ENCODE results near the gene EXOC6.

DNA sequence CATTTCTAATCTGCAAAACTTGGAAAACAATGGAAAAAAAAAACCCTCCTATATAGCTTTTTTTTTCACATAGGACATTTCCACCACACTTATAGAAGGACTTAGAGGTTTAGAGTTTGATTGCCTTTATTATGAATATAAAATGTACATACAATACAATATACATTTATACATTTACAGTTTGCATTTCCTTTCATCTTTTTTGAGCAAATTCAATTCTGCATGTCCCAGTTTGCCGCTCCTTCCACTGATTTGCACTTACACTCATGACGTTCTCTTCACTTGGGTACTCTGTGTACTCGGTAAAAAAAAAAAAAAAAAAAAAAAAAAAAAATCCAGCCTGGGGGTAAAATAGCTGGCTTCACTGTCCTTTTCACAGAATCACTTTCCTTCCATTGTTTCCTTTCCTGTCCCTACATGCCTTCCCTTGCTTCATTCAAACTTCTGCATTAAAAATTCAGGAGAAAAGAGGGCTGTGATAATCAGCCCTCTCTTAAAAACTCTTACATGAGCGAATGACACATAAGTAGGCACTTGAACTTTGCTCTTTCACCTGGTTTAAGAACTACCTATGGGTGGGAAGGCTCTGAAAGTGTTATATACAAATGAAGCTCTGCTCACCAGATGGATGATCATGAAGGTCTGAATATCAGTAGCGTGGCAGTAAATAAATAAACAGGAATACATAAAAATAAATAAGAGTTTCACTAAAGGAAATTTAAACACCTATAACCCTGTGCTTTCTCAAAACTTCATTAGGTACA lies 8.7 kb downstream of the ANKRD1 start:
- PRO-cap, 2 experiments: no peak in any of the 2 experiments

GRCh38 chr10:91088074-91088704 lies 132.3 kb upstream of the PCGF5 start:
- PRO-cap, 2 experiments: no peak in any of the 2 experiments

DNA sequence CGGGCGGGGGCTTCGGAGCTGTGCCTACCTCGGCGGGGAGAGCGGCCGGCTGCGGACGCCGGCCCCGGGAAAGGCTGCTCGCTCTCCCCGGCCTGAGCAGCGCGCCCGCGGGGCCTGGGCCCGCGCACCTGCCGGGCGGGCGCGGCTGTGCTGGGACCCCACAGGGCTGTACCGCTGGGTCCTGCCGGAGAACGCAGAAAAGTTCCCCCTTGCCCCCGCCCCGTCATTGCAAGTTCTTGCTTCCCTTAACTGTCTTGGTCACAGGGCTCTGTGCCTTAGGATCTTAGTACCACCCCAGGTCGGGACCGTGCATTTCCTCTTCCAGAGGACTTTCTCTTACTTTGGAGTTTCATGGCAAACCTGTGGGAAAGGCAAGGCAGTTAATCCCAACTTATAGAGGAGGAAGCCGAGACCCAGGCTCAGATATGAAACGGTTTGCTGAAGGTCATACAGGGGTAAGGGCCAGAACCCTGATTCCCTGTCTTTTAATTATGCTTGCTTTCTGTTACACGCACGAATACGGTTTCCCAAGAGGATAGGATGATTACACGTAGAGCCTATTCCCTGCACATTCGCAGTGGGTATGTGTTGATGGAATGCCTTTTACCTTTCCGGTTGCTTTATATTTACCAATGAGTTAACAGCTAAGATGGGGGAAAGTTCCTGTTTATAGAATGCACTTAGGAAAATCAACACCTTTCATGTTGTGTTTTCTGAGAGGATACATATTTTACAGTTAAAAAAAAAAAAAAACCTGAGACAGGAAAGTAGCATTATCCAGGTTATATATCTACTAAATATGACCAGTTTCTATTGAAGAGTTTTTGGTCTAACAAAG lies 742 bp downstream of the PCGF5 start:
- PRO-cap, 2 experiments: no peak in any of the 2 experiments

DNA sequence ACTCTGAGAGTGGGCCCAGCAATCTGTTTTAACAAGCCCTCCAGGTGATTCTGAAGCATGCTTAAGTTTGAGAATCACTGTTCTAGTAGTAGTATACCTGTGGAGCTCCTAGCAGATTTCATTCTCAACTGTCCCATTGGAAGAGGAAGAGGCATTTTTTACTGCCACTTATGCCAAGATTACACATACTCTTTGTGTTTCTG lies 2.9 kb downstream of the PCGF5 start:
- PRO-cap, 2 experiments: no peak in any of the 2 experiments

GRCh38 chr10:91526723-91527035 lies 106.2 kb downstream of the PPP1R3C start:
- PRO-cap, 2 experiments: no peak in any of the 2 experiments

DNA sequence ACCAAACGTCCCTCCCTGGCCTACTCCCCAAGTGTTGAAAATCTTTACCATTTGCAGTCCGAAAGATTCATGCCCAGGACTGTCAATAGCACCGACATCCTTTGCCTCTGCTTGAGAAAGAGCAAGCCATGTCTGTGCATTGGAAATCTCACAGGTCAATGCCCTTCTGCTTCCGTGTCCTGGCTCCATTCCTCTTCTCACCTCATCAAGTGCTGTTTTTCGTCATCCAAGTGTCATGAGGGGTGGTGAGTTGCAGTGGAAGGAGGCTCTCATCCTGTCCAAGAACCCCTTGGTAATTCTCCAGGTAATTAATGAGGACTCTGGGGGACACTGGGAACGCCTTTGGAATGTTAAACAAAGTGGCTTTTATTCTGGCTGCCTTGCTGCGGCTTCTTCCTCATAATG lies 57.9 kb downstream of the PPP1R3C start:
- PRO-cap, 2 experiments: no peak in any of the 2 experiments

DNA sequence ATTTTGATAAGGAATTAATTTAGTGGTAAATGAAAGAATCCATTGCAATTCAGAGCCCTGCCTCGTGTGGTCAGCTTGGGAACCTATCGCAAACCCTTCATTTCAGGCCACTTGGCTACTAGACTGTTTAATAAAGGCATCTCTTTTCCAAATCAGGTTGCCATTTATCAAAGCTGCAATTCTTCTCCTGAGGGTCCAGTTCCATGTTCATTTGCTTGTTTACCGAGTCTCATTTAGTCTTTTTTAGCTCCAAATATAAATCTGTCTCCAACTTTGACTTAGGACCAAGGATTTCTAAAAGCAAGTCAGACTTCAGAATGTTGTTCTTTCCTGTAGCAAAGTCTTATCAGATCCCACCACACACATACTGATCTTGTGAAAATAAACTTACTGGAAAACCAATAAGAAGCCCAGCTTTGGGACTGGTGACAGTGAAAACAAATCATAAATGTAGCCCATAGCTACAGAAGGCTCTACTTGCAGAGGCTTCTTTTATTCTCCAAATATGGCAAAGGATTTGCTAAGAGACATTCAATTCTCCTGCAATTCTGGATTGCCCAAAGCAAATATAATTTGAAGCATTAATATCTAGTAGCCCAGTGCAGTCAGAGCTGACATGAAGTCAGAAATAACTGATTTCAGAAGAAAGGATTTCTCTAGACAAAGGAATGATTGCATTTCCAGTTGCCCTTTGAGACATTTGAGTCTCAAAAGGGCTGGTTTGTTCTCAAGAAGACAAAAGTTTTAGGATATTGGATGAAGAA lies 28.1 kb downstream of the PPP1R3C start:
- PRO-cap, 2 experiments: no peak in any of the 2 experiments

DNA sequence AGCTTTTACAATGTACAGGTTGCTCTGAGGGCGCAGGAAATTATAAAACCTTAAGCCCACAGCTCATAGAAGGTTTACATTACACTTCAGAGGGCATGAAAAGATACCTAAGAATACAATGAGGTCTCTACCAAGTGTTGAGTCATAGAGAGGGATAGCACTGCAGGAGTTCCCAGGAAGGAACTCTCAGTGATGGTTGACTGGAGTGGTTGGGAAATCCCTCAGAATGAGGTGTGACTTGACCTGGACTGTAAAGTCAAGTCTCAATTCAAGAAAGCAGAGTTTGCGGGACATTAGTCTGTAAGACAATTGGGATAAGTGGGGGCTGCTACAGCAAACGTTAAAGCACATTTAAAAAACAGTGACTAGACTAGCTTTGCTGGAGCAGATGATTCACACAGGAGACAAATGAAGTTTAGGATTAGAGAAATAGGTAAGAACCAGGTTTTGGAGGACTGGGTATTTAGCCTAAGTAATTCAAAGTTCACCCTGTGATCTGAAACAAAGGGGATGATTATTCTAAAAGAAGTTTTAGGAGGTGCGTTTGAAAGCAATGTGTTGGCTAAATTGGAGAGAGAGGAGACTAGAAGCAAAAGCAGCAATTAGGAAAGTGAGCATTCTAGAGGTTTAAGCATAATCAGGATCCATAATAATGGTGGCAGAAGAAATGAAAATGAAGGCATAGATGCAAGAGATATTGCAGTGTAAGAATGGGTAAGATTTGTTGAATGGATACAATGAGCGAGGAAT lies 22.1 kb downstream of the TNKS2 start:
- PRO-cap, 2 experiments: no peak in any of the 2 experiments

DNA sequence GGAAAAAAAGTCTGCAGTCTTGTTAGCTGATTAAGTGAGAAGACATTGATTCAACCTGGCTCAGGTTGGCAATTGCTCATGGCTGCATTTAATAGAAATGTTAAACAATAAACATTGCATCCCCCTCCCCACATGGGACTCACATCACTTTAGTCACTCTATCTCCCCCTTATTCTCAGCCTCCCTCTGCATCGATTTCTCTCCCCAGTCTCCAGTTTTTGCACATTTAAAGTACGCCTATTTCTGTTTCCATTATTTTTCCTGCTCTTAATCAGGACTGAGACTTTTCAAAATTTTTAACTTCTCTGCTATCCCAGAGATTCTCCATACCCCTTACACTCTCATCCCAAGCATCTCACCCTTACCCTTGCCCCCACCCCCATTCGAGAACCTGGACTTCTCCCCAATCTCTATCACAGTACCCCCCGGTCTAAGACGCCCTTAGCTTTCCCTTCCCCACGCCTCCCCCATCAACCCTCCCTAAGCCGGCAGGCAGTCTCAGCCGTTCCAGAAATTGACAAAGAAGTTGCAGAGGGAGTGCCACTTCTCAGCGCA lies 1.5 kb downstream of the FGFBP3 start:
- PRO-cap, 2 experiments: no peak in any of the 2 experiments

- PRO-cap, 2 experiments: no peak in any of the 2 experiments
Measured at GRCh38 chr10:91923254-91923566, 360 bp upstream of the BTAF1 start.

- PRO-cap, 2 experiments: no peak in any of the 2 experiments
Measured at GRCh38 chr10:91924981-91925239, 1.3 kb downstream of the BTAF1 start.

DNA sequence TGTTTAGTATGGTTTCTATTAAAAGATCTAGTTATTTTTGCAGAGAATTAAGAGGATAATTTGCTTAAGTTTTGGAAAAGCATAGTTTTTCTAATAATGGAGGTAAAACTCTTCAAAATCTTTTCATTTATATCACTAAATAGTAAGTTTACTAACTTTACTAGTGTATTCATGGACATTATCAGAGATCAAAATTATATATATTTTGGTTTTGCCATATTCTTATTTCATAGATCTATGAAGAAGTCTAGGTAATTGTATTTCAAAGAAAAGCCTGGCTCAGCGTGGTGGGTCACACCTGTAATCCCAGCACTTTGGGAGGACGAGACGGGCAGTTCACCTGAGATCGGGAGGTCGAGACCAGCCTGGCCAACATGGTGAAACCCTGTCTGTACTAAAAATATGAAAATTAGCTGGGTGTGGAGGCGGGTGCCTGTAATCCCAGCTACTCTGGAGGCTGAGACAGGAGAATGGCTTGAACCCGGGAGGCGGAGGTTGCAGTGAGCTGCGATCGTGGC lies 20.1 kb downstream of the BTAF1 start:
- PRO-cap, 2 experiments: no peak in any of the 2 experiments

DNA sequence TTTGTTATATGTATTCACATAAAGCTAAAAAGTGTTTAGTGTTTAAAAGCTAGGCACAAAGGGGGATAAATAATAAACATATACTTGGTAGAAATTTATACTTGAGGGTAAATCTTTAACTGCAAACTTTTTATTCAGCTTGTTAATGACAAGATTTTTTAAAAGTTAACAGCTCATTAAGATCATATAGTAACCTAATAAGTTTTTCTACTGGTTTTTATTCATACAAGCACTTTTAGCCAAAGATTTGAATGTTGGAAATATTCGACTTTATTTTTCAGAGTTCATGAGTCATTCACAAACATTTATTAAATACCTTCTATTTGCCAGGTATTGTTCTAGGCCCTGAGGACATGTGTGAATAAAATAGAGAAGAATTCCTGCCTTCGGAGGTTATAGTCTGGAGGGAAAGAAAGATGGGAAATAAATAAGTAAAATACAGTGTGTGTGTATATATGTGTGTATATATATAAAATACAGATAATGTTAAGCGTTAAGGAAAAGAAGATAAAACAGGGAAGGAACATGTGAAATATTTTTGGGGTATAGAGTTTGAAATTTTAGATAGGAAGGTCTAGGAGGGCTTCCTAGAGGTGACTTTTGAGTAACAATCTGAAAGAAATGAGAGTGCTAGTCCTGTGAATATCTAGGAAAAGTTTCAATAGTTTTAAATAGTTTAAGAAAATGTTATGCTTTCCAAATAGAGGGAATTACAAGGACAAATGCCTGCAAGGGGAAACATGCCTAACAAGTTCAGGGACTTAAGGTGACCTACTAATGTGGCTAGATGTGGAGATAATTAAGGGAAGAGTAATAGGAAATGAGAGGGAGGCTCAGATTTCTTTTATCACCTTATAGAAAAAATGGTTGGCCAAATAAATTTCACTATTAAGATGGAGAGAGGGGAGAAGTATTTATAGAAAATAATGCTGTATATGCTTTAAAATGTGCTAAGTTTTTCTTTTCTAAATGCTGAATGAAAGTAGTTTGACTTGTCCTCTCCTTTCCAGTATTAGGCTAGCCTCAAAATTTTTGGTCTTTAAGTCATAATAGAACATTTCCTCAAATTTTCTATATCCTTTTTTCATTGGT lies 31.8 kb downstream of the BTAF1 start:
- PRO-cap, 2 experiments: no peak in any of the 2 experiments

DNA sequence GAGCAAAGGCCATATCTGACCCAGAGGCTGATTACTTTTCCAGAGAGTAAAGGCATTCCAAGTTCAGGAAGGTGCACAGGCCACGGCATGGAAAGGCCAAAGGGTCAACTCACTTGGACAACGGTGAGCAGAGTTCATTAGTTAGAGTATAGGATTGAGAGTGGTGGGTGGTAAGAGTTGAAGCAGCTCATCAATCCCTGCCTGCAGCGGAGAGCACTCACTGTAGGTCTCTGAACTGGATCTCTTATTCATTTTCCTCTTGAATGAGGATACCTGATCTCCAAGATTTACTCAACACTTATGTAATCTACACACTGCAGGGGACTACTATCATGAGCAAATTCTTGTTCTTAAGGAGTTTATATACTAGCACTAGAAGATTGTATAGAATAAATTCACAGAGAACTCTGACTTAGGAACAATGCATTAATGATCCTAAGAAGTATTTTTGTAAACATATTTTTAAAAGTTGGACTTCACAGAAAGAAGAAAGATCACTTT lies 168.6 kb downstream of the CPEB3 start:
- PRO-cap, 2 experiments: no peak in any of the 2 experiments

- PRO-cap, 2 experiments: no peak in any of the 2 experiments
Measured at GRCh38 chr10:92122724-92123511, 168.0 kb downstream of the CPEB3 start.

- PRO-cap, 2 experiments: no peak in any of the 2 experiments
Measured at GRCh38 chr10:92216408-92217170, 74.3 kb downstream of the CPEB3 start.

- PRO-cap, 2 experiments: no peak in any of the 2 experiments
Measured at GRCh38 chr10:92239077-92239536, 51.8 kb downstream of the CPEB3 start.

DNA sequence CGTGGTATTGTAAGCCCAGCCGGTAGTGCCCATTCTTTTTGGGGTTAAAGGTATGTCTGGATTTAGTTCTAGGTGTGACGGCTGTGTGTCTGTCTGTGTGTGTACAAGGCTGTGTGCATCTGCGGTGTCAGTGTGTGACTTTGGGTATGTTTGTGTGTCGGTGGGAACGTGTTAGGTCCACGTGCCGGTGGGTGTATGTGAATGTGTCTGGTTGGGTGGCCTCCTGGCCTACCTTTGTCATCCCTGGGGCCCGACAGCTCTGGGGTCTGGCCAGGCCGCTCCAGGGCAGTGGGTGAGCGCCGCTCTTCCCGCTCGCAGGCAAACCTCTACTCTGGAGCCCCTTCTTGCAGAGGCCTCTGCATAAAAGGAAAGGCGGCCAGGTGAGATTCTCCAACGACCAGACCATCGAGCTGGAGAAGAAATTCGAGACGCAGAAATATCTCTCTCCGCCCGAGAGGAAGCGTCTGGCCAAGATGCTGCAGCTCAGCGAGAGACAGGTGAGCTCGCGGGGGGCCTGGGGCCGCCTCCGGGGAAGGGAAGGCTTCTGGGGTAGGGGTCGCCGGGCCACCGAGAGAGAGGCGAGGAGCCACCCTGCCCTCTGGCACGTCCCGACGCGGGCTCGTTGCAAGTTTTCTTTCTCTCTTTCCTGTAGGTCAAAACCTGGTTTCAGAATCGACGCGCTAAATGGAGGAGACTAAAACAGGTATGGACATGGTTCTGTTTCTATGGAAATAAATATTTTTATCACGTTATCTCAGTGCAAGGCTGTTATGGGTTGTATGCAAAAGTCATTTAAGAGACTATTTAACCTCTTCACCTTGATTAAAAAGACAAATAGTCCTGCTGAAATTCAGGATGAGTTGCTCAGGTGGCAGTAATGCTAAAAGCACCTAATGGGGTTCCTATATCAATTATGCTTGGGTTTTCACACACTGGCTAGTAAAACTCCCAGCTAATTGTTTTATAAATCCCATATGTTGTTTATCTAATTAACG lies 2.6 kb downstream of the HHEX start:
- PRO-cap, 2 experiments: no peak in any of the 2 experiments

GRCh38 chr10:92848150-92848641 lies at the start of gene EXOC6:
TSS of gene EXOC6 (plus strand) at chr10:92848520.
- PRO-cap, 2 experiments: peak in 2 of 2 experiments; most common plus-strand start chr10:92848531 (in 2); most common minus-strand start chr10:92848393 (in 2)

DNA sequence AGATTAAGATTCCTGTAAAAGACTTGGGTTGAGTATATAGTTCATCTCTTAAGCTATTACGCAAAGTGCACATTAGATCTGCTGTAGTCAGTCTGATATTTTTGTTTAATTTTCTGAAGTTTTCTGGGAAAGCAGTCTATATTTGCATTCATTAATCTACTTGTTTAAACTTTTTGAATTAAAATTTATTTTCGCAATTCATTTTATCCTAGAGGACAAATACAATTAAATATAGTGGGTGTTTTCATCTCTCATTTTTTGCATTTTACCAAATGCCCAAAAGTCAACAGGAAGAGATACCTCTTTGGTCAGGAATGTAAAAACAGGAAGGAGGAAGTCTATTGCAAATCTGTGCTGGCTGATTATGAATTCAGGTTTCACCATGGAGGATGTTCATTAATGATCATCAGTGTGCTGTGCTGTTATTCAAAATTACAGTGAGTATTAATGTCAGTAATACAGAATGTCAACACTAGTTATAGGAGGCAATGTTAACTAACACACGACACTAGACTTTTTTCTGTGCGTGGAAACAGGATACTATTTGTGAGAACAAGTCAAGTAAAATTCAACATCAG lies 24.6 kb downstream of the EXOC6 start:
- PRO-cap, 2 experiments: no peak in any of the 2 experiments